Monocyte (primary cell): ENCODE data around the gene GABRR2.

DNA sequence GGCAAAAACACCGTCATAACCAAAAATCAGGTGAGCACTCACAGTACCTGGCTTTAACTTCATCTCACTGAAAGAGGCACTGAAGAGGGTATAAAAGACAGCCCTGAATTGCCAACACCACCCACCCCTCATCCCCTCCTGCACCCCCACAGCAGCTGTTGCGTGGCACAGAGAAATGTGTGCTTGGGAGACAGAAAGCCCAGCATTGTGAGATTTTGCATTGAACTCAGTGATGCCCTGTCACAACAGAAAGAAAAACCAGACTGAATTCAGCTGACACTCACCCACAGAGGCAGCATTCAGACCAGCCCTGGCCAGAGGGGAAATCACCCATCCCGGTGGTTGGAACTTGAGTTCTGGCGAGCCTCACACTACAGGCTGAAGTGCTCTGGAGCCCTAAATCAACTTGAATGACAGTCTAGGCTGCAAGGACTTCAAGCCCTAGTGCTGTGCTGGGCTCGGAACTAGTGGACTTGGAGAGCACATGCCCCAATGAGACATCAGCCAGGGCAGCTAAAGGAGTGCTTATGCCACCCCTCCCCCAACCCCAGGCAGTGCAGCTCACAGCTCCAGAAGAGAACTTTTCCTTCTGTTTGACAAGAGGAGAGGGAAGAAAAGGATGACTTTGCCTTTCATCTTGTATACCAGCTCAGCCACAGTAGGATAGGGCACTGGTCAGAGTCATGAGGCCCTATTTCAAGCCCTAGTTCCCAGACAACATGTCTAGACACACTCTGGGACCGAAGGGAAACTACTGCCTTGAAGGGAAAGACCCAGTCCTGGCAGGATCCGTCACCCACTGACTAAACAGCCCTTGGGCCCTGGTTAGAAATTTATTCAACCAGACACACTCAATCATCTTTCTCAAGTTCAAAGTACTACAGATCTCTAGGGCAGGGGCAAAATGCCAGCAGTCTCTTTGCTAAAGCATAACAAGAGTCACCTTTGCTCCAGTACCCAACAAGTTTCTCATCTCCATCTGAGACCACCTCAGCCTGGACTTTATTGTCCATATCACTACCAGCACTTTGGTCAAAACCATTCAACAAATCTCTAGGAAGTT lies 43.3 kb upstream of the PNRC1 start:
- PRO-cap, 2 experiments, result peak in 1 of 2 experiments; most common minus-strand start position 265 of the sequence (in 1)

GRCh38 chr6:89079087-89079509 lies 1.5 kb upstream of the PNRC1 start:
- PRO-cap, 2 experiments, result no peak in any of the 2 experiments

DNA sequence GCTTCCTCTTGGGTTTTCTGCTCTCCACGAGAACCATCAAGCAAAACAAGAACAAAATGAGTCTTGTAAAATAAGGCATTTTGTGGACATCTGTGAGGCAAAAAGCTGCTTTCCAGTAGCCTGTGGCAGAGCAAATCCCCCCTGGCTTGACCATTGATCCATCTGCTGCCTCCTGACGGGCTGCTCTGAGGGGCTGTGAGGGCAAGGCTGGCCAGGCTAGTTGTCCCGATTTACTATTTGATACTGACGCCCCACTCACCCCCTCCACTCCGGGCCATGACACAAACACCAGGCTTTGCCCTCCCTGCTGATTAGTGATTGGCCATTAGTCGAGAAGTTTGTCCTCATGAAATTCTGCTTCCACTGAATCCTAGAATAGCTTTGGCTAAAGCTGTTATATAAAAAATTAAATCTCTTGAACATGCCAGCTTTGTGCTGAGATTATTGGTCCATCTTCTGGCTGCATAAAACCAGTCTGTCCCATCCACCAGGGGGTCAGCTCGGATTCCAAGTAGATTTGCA lies at the start of gene GABRR2:
TSS of gene GABRR2 (minus strand) at position 213 of the 522 bp plus-strand sequence.
- PRO-cap, 2 experiments, result no peak in any of the 2 experiments

- PRO-cap, 2 experiments, result no peak in any of the 2 experiments
Observed at GRCh38 chr6:89356586-89357022, 4.1 kb upstream of the UBE2J1 start.

DNA sequence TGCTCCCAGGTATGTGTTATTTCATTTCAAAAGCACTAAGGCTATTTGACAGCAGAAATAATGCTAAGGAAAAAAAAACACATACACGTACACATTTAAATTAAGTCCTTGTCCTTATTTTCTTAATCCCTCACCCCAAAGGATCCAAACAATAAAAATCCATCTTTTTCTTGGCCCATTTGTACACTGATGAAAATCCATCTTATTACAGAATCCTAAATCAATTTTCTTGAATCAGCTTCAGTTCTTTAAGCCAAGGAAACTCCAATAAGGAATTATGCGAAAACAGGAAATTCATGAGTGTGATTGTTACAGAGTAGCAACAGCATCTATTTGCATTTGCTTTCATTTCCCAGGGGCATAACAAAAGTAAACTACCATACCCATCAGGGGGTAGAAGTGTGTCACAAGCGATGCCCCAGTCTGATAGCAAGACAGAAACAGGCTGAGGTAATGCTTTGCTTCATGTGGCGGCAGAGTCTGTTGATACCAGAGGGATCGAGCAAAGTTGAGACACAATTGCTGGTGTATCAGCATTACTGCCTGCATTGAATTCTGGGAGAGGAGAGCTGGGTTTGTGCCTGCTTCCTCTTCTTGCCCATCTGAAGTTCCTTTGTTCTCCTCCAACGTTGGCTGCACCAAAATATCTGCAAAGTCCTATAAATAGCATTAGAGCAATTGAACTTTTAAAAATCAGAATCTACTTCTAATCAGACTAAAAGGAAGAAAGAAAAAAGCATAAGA lies 51.1 kb upstream of the LYRM2 start:
- PRO-cap, 2 experiments, result no peak in any of the 2 experiments

- PRO-cap, 2 experiments, result no peak in any of the 2 experiments
Observed at GRCh38 chr6:89690656-89691030, 52.1 kb upstream of the LYRM2 start.

- PRO-cap, 2 experiments, result no peak in any of the 2 experiments
Observed at GRCh38 chr6:89692276-89692850, 53.8 kb upstream of the LYRM2 start.

DNA sequence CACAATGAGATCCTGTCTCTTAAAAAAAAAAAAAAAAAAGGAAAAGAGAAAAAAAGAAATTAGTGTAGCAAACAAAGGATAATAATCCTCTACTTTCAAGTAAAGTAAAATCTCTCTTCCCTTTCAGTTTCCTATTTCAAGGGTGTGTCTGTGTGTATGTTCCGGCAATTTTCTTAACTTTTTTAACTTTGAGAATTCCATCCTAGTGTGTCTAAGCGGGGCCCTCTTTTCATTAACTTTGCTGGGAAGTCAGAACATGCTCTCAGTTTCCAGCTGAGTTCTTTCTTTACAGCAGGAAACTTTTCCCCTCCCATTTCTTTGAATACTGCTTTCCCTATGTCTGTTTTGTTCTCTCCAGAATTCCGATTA lies 16.0 kb downstream of the GJA10 start:
- PRO-cap, 2 experiments, result no peak in any of the 2 experiments

DNA sequence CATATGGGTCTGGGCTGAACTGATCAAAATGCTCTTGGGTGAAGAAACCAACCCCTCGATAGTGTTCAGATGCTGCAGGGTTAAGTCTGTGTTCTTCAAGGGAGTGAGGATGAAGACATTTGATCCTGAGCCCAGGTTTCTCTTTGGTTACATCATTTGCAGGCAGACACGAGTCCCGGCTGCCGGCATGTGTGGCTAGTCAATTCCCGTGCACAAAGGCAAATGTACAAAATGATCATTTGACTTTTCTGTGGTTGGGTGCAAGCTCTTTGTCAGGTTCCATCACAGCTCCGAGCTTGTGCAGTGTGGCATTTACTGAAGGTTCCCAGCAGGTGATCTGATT lies 46.7 kb downstream of the GJA10 start:
- PRO-cap, 2 experiments, result no peak in any of the 2 experiments

DNA sequence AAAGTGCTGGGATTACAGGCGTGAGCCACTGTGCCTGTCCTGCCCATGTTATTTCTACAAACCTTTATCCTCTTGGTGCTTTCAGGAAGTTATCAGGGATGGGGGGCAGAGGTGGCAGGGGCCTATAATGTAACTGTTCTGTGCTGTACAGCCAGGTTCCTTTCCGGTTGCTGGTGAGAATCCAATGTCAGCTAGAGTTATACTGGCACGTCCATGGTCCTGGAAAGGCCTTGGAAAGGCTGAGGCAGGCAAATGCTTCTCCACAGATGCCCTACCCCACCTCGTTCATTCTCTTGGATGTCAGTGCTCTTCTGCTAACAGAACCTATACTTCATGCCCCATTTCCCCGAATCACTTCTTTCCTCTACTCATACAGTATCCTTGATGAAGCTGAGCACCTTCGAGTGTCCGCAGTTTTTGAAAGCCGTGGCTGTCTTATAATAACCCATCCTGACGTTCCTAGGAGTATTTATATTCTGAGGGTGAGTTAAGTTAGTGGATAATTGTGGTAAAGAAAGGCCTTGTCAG lies 153.0 kb downstream of the GJA10 start:
- PRO-cap, 2 experiments, result no peak in any of the 2 experiments

DNA sequence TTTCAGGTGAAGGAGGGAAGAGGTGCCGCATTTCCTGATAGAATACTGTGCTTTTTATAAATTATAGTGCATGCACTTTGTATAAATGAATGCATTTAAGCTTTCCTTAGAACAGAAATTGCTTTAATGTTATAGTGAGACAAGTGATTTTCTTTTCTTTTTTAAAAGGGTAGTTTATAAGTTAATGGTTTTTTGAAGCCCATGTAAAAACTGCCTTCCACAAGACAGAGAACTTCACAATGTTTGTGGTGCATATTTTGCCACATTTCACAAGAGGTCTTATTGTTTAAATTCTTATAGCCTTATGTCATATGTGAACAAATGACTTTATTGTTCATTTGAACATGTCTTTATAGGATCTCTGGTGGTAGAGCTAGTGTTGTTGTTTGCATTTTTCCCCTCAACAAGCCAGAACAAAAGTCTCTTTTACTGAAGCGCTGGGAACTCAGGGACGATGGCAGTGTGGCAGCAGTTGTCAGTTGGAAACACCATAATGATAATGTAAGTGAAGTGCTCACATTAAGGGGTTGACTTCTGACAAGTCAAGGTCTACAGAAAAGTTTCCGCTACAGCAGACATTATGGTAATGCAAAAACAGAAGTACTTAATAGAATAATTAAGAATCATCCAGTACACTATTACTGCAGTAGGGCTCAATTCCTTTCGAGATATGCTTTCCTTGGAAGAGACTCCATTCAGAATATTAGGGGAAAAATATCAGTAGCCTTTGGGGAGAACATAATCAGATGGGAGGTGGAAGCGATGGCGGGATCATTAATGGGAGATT lies 179.9 kb downstream of the GJA10 start:
- PRO-cap, 2 experiments, result no peak in any of the 2 experiments

DNA sequence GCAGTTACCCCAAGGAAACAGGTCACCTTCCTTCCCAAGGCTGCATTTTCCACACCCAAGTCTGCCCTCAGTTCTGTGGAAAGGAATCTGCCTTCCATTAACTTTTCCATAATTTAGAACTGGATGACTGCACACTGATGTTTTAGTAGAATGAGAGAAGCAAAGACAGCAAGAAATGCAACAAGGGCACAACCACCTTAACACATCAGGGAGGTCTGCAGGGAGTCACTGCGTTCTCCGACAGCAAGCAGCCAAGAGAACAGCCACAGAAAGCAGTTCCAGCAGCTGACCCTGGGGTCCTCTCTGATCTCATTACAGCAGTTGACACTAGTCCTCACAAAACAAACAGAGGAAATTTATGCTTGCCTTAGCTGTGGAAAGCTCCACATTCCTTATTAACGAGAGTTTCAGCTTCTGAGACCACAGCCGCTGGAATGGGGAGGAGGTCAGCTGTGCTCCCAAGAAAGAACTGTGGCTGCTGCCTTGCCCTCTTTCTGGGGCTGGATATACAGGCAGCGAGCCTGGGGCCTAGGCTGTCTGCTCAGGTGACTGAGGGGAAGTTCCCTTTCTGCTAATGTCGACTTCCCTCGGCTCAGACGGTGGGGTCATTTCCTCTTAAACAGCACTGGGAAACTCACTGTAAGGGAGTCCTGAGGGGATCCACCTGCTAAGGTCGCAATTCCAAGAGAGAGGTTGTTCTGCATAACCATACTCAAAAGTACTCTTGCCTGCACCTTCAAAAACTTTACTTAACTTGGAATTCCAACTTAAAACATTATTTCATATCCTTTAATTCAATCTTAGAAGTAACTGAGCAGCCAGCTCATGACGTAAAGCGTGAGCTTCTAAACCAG lies 80.5 kb downstream of the BACH2 start:
- PRO-cap, 2 experiments, result no peak in any of the 2 experiments

DNA sequence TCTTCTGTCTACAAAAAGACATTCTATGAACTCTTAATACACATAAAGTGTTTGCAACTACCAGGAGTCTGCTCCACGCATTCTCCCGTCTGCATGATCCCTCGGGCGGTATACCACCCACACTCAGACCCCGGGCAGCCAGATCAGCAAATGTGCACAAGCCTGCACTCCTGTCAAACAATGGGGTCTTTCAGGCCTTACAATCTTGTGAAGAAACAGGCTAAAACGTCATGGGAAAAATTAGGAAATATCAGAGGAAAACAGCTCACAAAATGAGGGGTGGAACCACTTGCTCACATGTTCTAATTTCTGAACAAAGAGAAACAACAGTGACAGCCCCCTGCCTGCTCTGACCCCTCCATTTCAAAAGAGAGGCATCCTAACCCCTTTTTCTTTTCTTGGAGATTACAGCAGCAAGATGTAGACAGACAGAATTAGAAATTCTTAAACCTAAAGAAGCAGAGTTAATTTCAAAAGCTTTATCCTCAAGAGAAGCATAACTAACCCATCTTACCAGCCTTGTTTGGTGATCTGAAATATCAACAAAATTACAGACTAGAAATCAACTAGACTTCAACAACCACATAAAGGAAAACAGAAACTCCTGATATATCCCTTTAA lies 69.3 kb downstream of the BACH2 start:
- PRO-cap, 2 experiments, result no peak in any of the 2 experiments

DNA sequence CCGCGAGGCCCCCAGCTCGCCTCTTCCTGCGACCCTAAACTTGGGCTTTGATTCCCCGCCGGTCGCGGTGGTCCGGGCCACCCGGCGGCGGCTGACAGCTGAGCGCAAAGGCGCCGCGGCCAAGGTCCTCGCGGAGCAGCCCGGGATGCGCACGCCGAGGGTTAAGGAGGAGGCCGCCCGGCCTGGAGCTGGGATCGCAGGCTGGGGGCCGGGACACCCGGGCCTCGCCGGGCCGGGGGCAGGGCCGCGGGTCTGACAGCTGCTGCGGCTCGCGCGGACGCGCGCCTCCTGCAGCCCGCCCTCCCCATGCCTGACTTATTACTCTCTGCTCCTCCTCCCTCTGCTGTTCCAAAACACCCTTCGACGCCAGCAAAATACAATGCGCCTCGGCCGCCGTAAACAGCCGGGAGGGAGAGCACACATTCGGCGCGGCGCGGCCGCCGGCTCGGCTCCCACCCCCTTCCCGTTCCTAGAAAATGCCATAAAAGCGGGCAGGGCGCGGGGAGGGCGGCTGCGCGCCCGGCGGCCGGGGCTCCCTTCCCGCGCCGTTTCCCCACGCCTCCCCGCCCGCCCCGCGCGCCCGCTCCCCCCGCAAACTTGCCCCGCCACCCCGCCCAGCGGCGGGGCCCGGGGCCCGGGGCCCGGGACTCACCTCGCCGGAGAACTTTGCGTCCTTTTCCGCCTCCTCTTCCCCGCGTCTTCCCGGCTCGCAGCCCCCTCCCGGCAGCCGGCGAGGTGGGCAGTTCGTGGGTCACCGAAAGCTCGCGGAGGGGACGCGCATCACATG lies 622 bp downstream of the BACH2 start:
- PRO-cap, 2 experiments, result no peak in any of the 2 experiments

DNA sequence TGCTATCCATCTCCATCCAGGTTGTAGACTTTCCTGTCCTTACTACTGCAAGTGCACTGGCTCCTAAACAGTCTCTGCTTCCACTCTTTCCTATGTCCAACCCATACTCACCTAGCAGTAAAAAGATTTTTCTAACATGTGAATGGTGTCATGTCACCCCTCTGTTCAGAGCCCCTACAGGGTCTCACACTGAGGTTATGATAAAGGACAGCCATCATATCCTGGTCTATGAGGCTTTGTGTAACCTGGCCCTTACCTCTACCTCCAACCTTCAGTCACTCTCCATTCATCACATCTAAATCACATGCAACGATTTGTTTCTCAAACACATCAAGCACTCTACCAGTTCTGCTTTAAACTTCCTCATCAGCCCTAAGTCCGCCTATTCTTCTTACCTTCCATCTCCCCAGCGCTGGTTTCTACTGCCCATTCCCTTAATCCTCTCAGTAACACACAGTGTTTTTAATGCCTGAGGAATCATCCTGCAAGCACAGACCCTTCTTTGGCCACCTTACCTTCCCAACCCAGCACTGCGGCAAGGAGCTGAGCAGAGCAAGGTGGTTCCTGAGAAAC lies 17.8 kb upstream of the BACH2 start:
- PRO-cap, 2 experiments, result no peak in any of the 2 experiments

DNA sequence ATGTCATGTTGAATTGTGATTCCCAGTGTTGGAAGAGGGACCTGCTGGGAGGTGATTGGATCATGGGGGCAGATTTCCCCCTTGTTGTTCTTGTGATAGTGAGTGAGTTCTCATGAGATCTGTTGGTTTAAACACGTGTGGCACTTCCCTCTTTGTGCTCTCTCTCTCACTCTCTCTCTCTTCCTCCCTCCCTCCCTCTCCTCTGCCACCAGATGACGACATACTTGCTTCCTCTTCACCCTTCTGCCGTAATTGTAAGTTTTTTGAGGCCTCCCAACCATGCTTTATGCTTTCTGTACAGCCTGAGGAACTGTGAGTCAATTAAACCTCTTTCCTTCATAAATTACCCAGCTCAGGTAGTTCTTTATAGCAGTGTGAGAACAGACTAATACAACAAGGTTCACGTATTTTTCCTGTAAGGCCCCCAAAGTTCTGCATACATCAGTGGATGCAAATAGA lies 54.1 kb upstream of the BACH2 start:
- PRO-cap, 2 experiments, result no peak in any of the 2 experiments

- PRO-cap, 2 experiments, result no peak in any of the 2 experiments
Observed at GRCh38 chr6:90458335-90458781, 128.5 kb downstream of the MAP3K7 start.

DNA sequence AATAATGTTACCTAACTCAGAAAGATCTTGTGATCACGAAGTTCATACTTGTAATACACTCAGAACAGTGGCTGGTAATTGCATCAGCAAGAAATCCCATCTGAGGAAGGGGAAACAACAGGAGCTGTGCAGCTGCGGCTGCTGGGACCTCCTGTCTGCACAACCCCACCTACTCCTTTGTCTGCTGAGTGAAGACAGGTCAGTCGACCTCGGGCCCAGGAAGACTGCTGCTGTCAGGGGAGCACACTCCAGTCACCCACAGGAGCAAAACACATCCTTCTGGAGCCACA lies 90.3 kb downstream of the MAP3K7 start:
- PRO-cap, 2 experiments, result no peak in any of the 2 experiments

DNA sequence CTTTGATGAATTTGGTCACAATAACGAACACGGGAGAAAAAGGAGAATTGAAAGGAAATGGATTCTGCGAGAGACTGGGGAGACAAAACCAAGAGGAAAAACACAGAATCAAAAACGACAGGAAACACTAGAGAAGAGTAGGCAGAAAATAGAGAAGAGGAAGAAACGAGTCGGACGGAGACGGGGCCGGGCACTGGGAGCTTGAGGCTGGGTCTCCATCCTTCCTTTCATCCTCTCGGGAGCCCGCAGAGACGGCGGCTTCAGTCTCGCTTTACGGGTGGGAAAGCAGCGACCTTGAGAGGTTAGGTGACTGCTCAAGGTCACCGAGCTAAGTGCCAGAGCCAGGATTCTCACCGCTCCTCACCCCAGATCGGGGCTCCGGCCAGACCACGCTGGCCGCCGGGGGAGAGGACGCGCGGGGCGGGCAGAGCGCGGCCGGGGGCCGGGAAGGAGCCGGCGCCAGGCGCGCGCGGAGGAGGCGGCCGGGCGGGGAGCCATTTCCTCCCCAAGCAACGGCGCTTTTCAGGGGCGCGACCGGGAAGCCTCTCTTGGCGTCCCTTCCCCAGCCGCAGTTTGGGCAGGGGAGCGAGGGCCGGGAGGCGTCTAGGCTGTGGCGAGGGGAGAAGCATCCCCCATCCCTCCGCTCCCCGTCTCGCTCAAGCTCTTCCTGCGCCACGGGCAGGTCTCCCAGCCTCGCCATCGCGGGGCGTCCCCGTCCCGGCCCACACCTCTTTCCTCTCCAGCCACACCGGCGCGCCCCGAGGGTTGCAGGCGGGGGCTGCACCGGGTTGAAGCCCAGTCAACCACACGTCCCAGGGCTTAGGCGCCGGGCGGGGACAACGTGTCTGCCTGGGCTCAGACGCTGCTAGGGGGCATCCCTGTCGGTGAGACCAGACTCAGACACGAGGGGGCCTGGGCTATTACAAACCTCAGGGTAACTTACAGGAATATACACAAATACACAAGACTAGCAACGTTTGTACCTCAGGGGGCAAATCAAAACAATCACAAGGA lies 24.1 kb upstream of the MAP3K7 start:
- PRO-cap, 2 experiments, result no peak in any of the 2 experiments

DNA sequence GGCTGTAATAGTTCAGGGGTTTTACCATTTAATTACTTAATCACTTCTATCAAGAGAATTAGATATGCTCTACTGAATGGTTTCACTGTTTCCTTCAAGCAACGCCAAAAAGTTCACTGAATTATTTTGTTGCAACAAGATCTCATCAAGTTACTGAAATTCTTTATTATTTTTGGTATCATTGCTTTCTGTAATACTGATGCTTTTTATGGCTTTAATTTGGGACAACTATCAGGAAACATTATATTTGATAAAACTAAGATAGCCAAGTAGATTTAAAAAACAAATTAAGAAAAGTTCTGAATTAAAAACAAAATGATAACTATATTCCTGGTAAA lies 1122.8 kb downstream of the EPHA7 start:
- PRO-cap, 2 experiments, result no peak in any of the 2 experiments